Subcutaneous preadipocyte (primary cell): ENCODE measurements around a stretch of chr12.

DNA sequence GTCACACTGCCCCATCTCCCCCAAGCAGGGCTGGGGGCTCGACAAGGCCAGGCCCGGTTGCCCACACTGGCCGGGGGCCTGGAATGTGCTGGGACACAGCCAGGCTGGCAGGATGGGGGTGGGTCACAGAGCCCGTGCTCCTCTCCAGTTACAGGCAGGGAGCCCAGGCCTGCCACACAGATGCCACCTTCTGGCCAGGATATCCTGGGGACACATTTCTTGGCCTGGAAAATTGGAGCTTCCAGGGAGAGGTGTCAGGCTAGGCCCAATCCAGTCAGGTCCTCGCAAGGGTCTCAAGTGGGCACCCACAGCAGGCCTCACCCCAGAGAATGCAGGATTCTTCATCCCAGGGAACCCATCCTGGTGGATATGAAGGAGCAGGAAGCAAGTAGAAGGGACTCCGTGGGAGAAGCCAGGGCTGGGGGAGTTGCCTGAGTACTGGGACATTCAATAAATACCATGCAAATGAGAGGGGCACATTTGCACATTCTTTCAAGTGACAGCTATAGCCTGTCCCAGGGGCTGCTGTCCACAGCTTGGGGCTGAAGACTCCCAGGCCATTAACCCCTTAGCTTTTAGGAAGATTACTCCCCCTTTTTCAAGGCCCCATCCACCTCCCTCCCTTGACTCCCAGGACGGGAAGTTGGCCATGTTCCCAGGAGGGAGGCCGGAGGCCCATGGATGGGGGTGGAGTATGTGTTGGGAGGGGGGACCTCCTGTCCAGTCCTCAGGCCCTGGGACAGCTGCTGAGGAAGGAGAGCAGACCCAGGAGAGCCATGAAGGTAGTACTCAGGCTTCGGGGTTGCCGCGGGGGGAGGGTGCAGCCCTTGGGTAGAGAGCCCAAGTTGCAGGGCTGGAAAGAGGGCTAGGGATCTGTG lies 1.2 kb upstream of the TNS2 start:
- CAGE, long polyA plus RNA: no peak

DNA sequence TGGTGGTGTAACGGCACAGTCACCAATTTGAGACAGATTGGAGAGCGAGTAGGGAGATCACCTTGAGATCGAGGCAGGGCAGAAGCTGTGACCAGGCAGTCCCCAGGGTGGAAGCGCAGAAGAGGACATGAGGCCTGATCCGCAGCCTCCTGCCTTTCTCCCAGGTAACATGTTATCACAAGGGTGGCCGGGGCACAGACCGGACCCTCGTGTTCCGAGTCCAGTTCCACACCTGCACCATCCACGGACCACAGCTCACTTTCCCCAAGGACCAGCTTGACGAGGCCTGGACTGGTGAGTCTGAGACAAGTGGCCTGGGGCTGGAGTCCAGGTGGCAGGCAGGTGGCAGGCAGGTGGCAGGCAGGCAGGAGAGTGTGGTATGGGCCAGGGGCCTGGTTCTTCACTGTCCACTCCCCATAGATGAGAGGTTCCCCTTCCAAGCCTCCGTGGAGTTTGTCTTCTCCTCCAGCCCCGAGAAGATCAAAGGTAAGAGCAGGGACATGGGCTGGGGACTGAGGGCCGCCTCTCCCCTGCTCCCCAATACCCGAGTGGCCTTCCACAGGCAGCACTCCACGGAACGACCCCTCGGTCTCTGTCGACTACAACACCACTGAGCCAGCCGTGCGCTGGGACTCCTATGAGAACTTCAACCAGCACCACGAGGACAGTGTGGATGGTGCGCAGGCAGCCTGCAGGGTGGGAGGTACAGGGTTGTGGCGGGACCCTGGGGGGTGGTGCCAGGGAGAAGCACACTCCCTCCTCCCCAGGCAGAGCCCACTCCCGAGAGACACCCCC lies 8.5 kb downstream of the TNS2 start:
- CAGE, long polyA plus RNA: no peak

GRCh38 chr12:53064760-53065611 lies 14.2 kb downstream of the SPRYD3 start:
- CAGE, long polyA plus RNA: no peak

DNA sequence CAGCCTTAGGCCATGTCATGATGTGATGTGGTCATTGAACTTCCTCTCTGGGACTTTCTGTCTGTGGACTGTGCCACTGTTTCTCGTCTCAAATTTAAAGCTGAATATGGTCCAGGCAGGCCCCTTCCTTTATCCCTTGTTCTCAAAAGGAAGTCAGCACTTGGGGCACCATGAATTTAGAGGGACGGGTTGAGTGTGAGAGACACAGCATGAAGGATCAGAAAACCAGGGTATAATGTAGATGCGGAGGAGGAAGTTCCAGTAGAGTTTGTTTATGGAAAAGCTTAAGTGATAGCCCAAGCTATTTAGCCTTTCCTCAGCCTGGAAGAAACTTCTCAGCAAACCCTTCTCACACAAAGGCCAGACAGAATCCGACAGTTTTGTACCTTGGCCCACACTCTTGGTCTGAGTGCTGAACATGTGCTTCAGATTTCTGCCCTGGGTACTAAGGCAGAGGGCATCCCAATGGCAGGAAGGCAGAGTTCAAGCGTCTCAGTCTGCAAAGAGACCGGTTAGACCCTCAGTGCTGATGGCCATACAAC lies 3.5 kb upstream of the IGFBP6 start:
- CAGE, long polyA plus RNA: no peak

DNA sequence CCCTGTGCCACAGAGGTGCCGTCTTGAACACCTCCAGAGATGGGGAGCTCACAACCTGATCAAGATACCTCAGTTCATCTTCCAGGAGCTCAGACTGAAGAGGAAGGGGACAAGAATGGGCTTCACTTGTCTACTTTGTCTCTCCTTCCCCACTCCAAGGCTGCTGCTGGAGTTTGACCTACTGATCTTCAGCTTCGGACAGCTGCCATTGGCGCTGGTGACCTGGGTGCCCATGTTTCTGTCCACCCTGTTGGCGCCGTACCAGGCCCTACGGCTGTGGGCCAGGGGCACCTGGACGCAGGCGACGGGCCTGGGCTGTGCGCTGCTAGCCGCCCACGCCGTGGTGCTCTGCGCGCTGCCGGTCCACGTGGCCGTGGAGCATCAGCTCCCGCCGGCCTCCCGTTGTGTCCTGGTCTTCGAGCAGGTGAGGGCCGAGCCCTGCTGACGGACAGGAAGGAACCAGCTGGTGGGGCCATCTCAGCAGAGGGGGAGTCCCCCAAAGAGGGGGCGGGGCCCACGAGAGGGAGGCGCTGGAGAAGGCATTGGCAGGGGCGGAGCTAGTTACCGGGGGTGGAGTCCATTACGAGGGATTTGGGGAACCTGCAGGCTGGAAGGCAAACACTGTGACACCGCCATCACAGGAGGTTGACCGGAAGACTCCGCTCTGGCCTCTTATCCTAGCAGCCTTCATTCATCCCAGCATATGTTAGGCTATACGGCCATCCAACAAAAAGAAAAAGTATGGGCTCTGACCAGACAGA lies 12.1 kb downstream of the SOAT2 start:
- CAGE, long polyA plus RNA: no peak

DNA sequence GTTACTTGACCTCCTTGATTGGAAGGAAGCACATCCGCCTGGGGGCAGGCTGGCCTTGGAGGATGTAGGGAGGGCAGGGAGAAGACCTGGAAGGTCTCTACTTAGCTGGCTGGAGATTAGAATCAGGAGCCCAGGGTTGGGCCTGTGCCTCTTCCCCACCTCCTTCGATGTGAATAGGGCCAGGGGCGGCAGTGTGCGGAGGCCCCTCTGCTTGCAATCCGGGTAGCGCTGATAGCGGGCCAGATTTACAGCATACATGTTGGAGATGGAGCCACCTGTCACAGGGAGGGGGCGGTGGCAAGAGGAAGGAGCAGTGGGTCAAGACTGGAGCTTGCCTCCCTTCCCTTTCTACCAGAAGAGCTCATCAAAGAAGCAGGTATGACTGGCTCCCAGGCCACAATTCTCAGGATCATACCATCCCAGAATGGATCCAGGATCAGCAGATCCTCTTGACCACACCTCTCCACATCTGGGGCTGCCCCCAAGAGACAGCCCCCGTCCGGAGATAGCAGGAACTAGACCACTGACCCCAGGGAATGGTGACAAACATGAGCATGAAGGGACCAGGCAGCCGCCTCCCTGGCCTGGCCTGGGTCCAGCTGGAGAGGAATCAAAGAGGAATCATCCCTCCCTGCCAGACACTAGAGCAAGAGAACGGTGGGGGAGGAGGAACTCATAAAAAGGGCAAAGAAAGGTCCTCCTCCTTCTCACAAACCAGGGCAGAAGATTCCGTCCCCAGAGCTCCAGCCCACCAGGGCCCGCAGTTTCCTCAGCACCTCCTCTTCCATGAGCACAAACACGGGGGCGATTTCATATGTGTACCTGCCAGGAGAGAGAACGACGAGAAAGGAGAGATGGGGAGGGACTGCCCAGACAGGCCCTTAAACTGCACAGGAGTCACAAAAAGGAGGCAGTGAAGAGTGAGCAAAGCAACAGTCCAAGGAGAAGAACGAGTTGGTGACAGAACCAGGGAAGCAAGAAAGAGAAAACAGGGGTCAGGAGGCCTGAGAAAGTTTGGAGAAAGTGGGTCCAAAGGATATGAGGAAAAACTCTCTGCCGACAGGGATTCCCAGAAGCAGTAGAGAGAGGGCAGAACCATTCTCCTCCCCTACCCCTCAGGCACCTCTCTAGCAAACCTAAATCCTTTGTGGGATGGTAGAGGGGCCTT lies 9.0 kb upstream of the ZNF740 start:
- CAGE, long polyA plus RNA: no peak

DNA sequence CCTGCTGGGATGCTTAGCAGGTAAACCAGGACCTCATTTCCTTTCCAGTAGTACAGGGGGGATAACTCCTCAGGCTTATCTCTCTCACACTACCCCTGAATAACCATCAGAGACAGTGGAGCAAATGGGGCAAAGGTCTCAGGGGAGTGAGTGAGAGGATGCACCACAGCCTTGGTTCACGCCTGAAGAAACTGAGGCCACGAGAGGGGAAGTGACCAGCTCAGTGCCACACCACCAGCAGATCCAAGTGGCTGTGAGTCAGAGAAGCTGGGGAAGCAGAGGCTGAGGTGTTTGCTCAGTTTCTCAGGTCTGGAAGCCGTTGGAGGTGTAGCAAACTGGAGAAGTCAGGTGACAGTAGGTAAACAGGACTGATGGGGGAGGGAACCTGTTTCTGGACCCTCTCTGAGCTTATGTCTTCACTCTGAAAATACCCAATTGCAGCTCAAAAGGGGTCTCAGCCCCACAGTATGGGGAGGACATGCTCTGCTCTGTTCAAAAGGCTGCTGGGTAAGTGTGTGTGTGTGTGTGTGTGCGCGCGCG lies 9.3 kb upstream of the ITGB7 start:
- CAGE, long polyA plus RNA: no peak

DNA sequence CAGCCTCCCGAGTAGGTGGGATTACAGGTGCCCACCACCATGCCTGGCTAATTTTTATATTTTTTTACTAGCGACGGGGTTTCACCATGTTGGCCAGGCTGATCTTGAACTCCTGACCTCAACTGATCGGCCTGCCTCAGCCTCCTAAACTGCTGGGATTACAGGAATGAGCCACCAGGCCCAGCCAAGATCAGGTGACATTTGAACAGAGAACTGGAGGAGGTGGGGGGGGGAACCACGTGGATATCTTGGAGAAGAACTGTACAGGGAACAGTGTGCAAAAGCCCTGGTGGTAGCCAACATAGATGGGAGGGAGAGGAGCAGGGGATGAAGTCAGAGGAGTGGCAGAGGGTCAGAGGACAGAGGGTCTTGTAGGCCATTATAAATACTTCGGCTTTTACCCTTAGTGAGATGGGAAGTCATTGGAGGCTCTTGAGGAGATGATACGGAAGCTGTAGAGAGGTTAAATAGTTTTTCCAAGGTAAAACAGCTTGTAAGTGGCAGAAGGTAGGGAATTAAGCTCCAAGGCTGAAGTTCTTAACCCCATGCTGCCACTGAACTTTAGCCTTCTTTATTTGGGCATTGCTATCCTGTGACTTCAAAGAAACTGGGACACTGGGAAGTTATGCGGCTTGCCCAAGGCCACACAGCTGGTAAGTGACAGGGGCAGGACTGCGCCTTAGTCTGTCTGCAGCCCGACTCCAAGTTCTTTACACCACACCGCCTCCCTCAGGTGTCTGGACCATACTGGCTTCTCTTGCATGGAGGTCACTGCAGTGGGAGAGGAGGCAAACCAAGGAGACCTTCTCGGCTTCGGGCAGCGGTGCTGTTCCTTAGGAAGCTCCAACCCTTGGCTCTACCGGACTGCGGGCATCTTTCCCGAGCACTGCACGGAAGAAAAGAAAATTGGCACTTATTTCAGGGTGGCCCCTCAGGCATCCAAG lies 651 bp upstream of the MFSD5 start:
- CAGE, long polyA plus RNA: no peak

- CAGE, long polyA plus RNA: no peak
Observed at GRCh38 chr12:53267575-53267954, 534 bp upstream of the ESPL1 start.

DNA sequence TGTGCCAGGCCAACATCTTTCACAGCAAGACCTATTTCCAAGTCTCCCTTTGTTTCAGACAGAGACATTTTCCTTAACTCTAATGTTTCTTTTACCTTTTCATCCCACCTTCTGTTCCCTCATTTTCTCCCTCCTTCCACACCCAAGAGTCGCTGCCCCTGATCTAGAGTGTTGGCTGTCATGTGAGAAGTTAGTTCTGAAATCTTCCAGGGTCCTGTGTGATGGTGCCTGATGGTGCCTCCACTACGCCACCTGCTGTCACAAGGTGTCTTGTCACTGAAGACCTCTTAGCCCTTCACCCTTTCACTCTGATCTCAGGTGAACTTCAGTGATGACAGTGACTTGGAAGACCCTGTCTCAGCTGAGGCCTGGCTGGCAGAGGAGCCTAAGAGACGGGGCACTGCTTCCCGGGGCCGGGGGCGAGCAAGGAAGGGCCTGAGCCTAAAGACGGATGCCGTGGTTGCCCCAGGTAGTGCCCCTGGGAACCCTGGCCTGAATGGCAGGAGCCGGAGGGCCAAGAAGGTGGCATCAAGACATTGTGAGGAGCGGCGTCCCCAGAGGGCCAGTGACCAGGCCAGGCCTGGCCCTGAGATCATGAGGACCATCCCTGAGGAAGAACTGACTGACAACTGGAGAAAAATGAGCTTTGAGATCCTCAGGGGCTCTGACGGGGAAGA lies 7.5 kb upstream of the PFDN5 start:
- CAGE, long polyA plus RNA: no peak

DNA sequence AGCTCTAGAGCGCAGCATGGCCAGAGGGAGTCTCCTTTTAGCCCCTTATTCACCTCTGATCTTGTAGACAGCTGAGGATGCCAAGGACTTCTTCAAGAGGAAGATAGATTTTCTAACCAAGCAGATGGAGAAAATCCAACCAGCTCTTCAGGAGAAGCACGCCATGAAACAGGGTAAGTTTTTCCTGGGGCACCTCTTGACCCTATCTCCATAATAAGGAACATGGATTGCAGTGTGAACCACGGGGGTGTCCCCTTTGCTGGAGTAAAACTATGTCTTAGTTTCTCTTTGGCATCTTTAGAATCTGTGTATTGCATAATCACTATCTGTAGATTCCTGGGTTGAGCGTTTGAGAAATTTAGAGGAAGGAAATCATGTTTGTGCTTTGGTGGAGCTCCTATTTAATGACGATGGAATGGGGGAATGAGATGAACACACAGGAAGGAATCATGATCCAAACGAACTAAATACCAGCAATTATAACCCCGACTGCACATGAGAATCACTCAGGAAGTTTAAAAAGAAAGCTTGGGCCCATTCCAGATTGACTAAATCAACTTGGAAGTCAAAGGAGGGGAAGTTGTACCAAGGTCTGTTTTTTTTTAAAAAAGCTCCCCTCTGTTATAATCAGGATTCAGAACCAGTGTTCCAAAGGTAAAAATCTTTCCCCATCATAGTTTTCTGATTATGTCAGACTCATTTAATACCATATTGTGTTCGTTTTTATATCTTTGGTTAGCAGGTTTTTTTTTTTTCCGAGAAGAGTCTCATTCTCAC lies 1.3 kb upstream of the MYG1 start:
- CAGE, long polyA plus RNA: no peak

GRCh38 chr12:53300285-53300725 lies 810 bp downstream of the MYG1 start:
- CAGE, long polyA plus RNA: no peak

- CAGE, long polyA plus RNA: no peak
Observed at GRCh38 chr12:53365499-53365906, 14.5 kb upstream of the SP1 start.

DNA sequence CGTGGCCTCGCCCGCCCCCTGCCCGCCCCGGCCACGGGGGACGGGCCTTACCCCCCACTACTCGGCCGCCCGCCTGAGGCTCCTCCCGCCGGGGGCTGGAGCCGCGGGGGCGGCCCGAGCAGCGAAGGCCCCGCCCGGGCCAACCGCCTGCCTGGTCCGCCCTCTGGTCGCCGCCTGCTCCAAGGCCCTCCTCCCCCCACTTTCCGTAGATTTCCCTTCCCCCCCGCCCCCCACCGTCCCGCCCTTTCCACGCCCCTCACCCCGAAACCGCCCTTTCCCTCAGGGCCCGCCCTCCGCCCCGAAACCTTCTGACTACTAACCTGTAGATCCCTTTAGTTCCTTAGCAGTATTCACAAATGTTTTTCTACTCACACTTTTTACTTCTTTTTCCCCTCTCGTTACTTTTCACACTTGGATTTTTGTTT lies 555 bp downstream of the SP1 start:
- CAGE, long polyA plus RNA: no peak

DNA sequence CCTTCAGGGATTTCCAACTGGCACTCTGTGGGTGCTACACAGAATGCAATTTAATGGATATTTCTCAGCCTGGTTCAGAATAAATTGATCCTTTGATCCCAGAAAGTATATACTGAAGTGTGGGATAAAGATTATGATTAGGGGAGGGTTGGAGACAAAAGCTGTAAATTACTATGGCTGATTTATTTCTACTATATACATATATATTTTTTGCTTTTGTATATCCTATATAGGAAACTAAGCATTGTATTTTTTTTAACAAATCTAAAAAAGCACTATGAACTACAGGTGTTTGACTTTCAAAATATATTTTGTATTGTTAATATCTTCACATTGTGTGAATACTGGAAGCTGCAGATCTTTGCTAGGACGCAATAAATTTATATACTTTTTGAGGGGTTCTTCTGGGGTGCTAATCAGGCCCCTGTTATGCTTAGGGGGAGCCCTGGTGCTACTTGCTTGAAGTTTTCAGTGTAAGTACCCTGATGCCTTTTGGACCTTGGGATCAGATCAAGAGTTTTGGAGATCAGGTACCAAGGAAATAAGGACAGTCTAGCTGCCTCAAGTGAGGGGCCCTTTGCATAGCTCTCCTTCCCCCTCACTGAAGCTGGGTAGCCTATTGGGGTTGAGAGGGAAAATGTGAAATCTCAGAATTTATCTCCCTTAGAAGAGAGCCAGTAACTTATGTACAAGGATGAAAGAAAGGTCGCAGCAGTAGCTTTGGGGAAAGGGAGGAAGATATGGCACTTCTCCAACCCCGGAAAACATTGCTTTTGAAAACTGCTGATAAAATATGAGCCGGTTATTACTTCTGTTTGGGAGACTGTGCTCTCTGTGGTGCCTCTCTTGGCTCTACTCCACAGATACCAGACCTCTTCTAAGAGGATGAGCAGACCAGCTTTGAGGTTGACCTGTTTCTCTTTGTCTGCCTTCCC lies 9.0 kb upstream of the AMHR2 start:
- CAGE, long polyA plus RNA: no peak

DNA sequence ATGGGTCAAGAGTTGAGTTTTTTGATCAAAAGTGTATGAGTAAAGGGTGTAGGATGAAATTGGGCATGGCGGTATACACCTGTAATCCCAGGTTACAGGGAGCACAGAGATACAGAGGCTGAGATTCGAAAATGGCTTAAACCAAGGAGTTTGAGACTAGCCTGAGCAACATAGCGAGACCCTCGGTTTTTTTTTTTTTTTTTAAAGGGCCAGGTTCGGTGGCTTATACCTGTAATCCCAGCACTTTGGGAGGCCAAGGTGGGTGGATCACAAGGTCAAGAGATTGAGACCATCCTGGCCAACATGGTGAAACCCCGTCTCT lies 19.1 kb downstream of the PCBP2 start:
- CAGE, long polyA plus RNA: no peak

- CAGE, long polyA plus RNA: no peak
Observed at GRCh38 chr12:53591480-53591948, 34.7 kb downstream of the ATF7 start.

- CAGE, long polyA plus RNA: no peak
Observed at GRCh38 chr12:53664915-53665703, 10.8 kb downstream of the ATP5MC2 start.

DNA sequence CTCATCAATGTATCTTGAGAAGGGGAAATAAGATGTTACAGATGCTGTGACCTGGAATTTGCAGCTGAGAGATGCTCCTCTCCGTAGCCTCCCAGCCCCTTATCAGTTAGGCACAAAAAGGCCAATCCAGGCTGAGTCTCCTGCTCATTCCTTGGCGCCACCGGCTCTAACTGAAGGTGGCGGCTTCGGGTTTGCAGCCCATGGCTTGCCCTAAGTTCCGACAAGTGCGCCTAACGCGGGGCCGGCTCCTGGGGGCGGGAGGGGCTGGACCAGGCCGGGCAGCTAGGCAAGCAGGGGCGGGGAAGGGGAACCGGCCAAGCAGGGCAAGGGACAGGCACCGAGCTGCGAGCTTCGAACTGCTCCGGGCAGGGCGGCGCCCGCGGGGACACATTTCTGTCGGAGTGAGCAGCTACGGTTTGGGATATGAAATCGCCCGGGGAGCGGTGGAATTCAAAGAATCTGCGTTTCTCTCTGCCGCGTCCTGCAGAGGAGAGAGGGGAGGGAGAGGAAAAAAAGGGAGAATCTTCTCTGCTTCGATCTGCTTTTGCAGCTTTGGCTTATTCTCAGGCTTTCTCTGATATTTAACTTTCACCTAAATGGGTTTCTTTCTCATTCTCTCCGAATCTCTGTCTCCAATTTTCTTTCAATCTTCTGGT lies 1.7 kb upstream of the HOXC12 start:
- CAGE, long polyA plus RNA: no peak

- CAGE, long polyA plus RNA: no peak
Observed at GRCh38 chr12:53967220-53967499, 5.8 kb upstream of the HOXC11 start.